Ileum (tissue), 1 donor: Measurements from ENCODE around the genes NPTX1 and TEPSIN.

DNA sequence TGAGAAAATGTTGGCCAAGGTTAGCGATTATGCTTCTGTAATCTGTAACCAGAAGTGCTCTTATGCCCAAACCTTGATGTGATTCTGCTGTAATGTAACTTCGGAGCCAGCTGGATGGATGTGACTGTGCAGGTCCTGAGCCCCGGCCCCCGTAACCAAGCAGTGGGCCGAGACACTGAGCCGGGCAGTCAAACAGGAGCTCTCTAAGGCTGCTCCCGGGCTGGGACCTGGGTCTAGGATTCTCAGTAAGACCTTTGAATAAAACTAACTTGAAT lies 22.8 kb downstream of the ENDOV start:
- PRO-cap: no peak

- PRO-cap: bidirectional peak, plus-strand start at chr17:80455411, minus-strand start at chr17:80455324
Observed at GRCh38 chr17:80455207-80455810, 21.1 kb downstream of the NPTX1 start.

DNA sequence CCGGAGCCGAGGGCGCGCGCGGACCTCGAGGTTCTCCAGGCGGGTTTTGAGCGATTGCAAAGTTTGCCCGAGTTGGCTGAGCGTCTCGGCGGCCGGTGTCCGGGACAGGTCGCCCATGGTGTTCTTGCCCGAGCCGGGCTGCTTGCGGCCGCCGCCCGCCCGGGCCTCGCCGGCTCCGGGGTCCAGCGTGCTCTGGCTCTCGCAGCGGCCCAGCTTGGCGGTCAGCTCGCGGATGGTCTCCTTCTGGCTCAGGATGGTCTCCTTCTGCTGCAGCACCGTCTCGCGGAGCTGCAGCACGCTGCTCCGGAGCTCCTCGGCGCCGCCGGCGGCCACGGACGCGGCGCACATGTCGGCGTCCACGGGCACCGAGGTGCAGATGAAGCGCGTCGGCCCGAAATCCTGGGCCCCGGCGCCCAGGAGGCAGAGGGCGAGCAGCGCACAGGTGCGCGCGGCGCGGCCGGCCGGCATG lies 394 bp downstream of the NPTX1 start:
- PRO-cap: no peak

GRCh38 chr17:80476448-80477007 lies at the start of gene NPTX1:
NPTX1 (minus strand) TSS chr17:80476607.
- PRO-cap: bidirectional peak, plus-strand start at chr17:80476693, minus-strand start at chr17:80476607

- PRO-cap: no peak
Observed at GRCh38 chr17:80702998-80703645, 158.5 kb downstream of the RPTOR start.

DNA sequence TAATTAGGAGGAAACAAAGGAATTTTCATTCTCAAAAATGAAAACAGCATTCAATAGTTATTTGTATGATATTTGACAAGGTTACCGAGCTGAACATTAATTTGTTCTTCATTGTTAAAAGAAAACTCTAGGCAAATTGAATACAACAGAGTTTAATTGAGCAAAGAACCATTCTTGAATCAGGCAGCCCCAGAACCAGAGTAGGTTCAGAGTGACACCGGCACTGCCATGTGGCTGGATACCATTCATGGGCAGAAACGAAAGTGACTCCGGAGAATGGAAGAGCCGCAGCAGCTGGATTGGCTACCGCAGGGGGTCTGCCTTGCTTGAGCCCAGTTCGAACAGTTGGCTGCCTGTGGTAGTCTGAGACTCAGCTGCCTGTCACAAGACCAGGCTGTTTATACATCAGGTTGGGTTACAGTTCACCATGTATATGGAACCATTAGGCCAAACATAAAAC lies 205.3 kb upstream of the CHMP6 start:
- PRO-cap: no peak

GRCh38 chr17:80870196-80870883 lies 121.3 kb upstream of the CHMP6 start:
- PRO-cap: no peak

DNA sequence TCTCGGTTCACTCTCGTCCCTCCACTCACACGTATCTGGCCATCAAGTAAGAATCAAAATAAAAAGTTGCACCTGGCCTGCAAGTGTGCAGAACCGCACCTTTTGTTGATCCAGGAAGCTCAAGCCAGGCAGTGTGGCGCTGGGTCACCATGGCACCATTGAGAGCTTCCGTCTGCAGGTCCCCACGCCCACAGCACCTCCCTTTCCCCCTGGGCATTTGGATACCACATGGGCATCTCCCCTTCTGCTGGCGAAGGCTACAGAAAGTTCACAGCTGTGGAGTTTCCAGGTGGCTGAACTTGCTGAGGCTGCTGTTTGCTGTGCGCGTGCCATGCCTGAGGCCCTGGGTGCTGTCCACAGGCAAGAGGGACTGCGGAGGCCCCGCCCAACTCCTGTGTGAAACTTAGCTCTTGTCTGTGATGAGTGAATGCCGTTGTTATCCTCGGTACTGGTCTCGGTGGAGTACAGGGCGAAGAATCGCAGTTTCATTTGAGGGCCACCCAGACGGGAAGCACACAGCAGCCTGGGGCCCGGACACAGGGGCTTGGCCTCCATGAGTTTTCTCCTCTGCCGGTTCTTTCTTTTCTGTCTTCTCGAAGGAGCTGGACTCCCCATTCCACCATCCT lies 90.8 kb upstream of the CHMP6 start:
- PRO-cap: no peak

DNA sequence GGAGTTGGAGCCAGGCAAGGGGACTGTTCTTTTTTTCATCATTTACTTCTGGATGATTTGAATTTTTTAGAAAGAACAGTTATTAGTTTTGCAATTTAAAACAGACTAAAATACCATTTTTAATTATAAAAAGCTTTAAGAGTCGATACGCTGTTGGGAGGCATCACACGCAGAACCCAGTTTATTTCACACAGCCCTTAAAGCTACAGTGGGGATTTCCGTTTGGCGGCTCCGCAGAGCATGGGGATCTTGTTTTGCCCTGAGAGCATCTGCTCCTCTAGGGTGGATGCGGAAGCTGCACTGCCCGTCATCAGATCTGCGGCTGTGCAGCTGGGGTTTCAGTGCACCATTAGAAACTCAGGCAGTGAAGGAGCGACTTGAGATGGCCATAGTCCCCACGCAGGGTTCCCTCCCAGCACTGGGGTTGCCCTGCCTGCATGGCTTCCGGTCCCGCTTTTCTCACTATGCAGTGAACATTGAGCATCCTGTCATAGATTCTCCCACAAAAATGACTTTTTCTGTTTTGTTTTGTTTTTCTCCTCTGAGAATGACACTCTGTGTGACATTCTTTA lies 62.2 kb upstream of the CHMP6 start:
- PRO-cap: no peak

DNA sequence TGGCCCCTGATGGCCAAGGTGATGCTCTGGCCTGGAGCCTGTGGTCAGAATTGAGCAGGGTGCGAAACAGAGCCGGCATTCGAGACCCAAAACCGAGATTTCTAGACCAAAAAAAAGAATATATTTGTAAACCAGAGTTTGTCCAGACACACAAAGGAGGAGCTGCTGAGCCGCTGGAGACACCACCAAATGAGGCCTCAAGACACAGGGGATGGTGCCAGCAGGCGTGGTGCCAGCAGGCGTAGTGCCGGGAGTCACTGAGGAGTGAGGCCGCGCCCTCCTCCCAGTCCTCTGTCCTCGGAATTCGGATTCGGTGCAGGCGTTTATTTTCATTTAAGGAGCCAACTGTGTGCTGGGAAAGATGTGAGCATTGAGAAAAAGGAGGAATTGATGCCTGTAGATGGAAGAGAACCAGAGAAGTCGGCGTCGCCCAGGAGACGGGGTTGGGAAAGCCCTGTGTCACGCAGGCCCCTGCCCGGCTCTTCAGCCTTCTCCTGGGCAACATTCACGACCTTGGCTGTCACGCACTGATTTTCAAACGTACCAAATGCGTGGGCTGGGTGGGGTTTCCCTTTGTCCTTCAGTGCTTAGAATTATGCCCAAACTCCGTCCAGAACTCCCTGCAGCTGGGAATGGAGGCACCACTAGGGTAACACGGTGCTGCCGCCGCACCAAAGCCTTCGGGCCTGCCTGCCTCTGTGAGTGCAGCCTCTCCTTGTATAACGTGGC lies 49.2 kb upstream of the CHMP6 start:
- PRO-cap: no peak

DNA sequence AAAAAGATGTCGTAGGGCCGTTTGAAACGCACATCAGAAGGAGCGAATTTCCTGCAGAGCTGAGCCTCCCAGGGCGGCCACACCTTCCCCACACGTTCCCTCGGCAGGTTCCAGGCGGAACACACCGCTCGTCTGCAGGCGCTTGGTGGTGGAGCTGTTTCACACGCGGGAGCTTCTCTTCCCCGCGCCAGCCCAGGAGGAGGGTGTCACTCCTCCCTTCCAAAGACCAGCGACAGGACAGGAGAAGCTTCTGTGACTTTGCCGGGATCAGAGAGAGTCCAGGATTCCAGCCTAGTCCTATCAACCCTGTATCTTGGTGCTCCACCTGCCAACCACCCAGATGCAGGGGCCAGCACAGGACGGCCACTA lies 11.5 kb upstream of the BAIAP2 start:
- PRO-cap: no peak

- PRO-cap: no peak
Observed at GRCh38 chr17:81025267-81025791, 9.6 kb upstream of the BAIAP2 start.

- PRO-cap: no peak
Observed at GRCh38 chr17:81192243-81192942, 26.4 kb upstream of the AATK start.

- PRO-cap: bidirectional peak, plus-strand start at chr17:81239327, minus-strand start at chr17:81239055
Observed at GRCh38 chr17:81238153-81239143, at the start of gene TEPSIN. TEPSIN (minus strand) TSS chr17:81239055.

GRCh38 chr17:81303920-81304397 lies 8.9 kb upstream of the SLC38A10 start:
- PRO-cap: no peak

- PRO-cap: no peak
Observed at GRCh38 chr17:81397386-81397644, 2.1 kb downstream of the BAHCC1 start.

DNA sequence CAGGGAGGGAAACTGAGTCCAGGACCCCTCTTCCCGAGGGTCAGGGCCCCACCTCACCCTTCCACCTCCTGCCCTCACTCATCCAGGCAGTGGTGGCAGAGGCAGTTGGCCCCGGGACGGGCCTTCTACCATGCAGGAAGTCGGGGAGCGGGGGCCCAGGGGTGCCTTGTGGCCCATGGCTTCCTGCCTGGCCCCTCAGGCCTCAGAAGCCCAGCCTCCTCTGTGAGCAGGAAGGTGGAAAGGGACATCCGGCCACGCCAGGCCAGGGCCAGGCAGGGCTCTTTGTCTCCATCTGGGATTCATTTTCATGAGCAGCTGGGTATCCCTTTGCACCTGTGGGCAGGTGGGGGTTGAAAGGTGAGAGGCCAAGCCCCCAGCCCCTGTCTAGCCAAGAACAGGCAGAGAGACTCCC lies 58.5 kb downstream of the BAHCC1 start:
- PRO-cap: no peak

DNA sequence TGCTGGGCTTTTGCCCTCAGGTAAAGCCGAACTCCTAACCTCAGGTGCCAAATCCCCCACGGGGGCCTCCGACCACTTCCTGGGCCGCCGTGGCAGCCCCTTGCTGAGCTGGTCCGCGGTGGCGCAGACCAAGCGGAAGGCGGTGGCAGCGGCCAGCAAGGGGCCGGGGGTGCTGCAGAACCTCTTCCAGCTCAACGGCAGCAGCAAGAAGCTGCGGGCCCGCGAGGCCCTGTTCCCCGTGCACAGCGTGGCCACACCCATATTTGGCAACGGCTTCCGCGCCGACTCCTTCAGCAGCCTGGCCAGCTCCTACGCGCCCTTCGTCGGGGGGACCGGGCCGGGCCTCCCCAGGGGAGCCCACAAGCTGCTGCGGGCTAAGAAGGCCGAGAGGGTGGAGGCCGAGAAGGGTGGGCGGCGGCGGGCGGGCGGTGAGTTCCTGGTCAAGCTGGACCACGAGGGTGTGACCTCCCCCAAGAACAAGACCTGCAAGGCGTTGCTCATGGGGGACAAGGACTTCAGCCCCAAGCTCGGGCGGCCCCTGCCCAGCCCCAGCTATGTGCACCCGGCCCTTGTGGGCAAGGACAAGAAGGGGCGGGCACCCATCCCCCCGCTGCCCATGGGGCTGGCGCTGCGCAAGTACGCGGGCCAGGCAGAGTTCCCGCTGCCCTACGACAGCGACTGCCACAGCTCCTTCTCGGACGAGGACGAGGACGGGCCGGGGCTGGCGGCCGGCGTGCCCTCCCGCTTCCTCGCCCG lies 51.6 kb downstream of the ACTG1 start:
- PRO-cap: no peak

- PRO-cap: no peak
Observed at GRCh38 chr17:81465745-81466502, 46.7 kb downstream of the ACTG1 start.

- PRO-cap: no peak
Observed at GRCh38 chr17:81471482-81472572, 40.8 kb downstream of the ACTG1 start.